Neural crest cell (in vitro differentiated cells): ENCODE measurements around a stretch of chr20.

- PRO-cap, result no peak
These were observed 57.6 kb downstream of the CEBPB start for GRCh38 chr20:50247963-50248875.

DNA sequence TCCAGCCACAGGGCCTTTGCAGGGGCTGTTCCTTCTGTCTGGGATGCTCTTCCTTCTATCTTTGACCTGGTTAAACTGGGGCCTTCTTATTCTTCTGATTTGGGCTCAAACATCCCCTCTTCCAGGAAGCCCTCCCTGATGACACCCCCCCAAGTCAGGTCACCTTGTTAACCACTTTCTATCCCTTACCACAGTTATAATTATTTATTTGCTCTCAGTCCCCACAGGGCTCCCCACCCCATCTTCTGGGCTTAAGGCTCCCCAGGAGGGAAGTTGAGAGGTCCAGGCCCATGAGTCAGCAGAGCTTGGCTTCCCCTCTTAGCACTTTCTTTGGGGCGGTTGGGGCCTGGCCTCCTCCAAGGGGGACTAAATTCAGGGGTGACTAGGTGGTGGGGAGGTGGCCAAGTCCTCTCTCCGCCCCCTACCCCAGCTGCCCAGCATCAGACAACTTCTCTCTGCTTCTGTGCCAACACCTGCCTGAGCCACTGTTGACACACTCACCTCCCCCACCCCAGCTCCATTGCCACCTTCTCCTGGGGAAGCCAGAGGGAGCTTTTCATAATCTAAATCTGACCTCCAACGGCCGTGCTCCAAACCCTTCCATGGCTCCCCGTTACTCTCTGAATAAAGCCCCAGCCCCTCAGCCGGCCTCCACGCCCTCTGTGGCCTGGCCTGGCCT is 70.0 kb downstream of the CEBPB start:
- PRO-cap, result no peak

DNA sequence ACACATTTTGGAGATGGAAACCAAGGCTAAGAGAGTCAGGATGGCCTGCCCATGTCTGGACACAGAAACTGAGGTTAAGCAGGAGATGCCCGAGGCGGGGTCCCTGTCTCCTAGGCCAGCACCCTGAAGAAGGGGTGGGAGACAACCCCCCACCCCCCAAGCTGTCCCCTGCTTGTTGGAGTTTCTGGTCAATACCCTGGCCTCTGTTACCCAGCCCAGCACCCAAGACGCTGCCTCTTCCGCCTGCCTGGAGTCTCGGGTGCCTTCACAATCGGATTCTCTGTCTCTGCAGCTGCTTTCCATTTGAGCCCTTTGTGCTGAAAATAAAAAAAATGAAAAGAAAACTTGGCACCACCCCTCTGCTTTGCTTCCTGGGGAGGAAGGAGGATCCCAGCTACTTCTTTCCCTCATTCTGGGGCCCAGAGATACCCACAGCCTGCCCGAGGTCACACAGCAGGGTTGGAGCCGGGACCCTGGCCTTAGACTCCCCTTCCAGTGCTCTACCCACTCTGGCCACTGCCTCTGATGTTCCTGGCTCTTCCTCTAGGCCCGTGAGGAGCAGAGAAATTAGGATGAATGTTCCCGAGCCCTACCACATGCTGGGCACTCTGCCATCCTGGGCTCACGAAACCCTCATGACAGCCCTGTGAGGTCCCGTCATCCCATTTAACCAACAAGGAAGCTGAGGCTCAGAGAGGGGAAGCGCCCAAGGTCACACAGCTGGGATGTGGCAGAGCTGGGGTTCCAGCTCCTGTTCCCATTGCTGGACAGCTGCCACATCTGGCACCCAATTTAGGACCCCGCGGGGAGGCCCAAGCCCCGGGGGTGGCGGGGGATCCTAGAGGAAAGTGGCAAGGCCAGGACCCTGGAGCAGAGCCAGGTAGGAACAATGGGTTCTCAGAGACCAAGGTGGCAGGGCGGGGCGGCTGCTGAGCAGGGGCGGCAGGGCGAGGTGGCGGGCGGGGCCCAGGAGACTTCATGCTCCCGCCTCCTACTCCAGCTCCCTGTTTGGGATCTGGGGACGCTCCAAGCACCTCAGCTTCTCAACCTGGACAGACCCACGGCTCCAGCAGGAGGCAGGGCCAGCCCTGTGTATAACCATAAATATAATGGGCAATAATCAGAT is 76.5 kb downstream of the CEBPB start:
- PRO-cap, result no peak

DNA sequence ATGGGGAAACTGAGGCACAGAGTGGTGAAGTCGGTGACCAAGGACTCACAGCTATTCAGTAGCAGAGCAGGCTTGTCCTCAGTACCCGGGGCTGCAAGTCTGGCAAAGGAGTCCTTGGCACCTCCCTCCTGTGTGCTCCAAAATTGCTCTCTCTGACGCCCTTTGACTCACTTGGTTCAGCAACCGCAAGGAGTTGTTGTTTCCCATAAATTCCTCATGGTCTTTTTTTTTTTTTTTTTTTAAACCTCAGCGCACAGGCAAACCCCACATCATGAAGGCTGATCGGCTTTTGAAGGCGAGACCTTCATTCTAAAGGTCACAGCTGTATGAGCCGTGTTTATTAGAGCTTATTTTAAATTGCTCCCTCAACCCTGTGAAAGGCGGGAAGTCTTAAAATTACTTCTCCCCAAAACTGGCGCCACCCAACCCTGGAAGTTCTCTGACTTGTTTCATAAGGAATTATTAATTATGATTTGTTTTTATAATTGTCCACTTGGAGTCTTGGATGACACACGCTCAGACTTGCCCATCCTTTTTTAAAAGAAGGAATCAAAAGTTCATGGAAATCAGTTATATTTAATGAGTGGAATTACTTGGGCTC is 143.3 kb downstream of the CEBPB start:
- PRO-cap, result no peak

- PRO-cap, result no peak
These were observed 136.4 kb upstream of the PTPN1 start for GRCh38 chr20:50373636-50374244.

DNA sequence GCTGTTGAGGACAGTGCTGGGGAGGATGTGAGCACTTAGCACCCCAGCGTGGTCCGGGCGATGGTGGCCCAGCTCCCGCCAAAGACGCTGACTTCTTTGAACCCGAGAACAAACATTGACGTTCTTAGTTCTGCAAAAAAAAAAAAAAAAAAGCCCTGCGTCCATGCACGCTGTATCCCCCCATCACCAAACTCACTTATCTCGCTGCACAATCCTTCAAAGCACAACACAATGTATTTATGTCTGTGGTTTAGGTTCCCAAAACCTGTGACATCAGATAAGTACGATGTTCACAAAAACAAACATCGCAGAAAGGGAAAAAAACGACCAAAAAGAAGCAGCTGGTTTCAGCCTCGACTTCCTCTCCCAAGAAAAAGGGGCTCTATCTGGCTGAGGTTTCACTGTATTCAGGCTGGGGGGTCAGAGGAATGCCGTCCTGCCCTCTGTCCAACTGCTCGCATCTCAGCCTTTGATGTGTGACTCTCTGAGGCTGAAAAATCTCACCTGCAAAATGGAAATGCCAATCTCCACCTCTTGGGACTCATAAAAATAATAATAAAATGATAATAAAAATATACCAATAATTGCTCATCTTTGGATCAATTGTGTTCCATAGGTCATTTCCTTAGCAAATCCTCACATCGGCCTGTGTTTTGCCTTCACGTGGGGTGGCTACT is 123.6 kb upstream of the PTPN1 start:
- PRO-cap, result no peak

DNA sequence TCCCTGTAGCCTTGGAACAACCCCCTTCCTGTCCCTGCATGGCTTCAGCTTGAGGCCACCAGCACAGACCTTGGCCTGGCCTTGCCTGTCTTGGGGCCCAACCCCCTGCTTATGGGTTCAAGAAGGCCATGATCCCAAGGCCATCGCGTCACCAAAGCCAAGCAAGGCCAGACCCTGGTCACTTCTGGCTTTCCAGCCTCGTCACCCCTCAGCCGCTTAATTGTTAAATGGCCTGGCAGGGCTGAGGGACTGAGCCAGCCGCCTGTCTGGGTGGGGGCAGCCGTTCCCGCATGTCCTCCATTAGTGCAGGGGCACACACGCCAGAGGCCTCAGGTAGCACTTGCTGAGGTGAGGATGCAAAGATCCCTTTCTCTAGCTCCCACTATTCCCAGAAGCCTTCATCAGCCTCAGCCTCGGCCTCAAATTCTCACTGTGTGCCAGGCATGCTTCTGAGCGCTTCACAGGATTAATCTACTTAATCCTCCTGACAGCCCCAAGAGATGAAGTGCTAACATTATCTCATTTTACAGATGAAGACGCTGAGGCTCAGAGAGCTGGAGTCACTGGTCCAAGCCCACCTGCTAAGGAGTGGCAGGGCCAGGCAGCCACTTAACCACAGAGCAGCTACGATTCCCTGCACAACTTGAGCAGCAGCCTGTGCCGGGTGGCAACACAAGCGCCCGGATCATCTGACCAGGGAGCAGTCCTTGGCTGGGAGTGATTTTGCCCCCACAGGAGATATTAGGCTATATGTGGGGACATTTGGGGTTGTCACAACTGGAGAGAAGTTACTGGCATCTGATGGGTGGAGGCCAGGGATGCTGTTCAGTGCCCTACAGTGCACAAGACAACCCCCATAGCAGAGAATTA is 93.4 kb upstream of the PTPN1 start:
- PRO-cap, result no peak

DNA sequence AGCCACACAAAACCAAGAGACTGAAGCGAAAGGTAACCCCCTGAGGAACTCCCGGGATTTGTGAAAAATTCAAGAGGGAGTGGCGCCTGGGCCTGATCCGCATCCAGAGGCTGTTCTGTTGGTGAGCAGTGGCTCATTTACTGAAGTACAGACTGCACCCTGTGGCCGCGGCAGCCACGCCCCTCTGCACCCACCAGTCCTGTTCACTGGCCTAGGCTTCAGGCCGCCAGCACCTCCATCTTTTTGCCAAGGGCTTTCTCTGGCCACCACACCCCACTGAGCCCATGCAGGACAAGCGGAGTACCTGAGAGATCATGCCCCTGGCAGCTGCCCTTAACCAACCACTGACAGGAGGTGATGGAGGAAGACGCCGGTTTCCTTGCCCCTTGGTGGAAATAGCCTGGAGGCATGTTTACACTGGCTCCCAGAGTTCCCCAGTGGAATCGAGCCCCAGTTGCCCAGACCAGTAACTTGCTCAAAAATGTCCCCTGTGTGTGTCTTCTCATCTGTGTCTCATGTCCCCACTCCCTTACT is 79.0 kb upstream of the PTPN1 start:
- PRO-cap, result no peak

- PRO-cap, result no peak
These were observed 11.2 kb downstream of the PTPN1 start for GRCh38 chr20:50521282-50521790.

DNA sequence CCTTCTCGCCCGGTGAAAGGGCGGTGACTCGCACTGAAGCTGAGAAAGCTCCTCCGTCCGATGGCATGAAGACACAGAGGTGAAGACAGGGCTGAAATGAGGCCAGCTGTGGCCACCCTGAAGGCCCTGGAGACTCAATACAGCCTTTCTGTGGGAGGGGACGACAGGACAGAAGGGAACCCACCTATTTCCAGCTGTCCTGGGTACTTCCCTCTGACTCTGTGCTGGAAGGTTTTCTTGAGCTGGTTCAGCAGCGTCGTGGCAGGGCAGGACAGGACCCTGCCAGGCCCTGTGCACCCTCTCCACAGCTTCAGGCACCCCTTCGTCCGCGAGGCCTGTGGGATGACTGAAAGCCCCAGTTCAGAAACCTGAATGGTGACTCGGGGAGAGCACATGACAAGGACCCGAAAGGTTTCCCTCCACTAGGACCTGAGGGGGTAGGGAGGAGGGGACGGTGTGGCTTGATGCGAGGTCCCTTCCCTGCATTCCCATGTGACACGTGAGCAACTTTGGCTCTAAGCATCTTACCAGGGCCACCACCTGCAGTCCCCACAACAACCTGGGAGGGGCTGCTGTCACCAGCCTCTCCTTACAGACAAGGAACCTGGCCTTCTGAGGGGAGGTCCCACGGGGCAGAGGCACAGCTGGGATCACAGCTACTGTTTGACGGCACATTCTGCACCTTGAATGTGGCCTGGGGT is 84.3 kb downstream of the PTPN1 start:
- PRO-cap, result no peak

GRCh38 chr20:50652579-50652963 is 38.8 kb downstream of the RIPOR3 start:
- PRO-cap, result no peak

- PRO-cap, result no peak
These were observed 17.8 kb downstream of the RIPOR3 start for GRCh38 chr20:50673207-50674300.

- PRO-cap, result no peak
These were observed 1.7 kb upstream of the RIPOR3 start for GRCh38 chr20:50693099-50693328.

DNA sequence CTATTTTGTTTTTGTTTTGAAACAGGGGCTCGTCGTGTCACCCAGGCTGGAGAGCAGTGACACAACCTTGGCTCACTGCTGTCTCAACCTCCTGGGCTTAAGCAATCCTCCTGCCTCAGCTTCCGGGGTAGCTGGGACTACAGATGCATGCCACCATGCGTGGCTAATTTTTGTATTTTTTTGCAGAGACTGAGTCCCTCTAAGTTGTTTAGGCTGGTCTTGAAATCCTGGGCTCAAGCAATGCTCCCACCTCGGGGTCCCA is 19.3 kb upstream of the RIPOR3 start:
- PRO-cap, result no peak

DNA sequence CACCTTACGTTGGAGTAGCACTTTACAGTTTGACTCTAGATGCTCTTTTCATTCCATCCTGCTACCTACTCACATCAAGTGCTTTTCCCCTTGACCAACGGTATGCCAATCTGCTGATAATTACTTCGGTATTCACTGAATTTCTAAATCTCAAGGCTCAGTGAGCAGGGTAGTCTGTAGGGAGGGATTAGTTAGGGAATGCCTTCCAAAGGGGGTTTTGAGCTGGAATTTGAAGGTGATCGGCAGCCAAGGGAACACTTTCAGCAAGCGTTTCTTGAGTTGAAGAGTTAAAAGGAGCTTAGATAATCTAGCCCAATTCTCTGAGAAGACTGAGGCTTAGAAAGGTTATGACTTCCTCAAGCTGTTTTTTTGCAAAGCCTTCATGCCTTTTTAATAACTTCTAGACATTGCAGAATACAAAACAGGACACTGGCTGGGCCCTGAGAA is 1.0 kb downstream of the PARD6B start:
- PRO-cap, result no peak

DNA sequence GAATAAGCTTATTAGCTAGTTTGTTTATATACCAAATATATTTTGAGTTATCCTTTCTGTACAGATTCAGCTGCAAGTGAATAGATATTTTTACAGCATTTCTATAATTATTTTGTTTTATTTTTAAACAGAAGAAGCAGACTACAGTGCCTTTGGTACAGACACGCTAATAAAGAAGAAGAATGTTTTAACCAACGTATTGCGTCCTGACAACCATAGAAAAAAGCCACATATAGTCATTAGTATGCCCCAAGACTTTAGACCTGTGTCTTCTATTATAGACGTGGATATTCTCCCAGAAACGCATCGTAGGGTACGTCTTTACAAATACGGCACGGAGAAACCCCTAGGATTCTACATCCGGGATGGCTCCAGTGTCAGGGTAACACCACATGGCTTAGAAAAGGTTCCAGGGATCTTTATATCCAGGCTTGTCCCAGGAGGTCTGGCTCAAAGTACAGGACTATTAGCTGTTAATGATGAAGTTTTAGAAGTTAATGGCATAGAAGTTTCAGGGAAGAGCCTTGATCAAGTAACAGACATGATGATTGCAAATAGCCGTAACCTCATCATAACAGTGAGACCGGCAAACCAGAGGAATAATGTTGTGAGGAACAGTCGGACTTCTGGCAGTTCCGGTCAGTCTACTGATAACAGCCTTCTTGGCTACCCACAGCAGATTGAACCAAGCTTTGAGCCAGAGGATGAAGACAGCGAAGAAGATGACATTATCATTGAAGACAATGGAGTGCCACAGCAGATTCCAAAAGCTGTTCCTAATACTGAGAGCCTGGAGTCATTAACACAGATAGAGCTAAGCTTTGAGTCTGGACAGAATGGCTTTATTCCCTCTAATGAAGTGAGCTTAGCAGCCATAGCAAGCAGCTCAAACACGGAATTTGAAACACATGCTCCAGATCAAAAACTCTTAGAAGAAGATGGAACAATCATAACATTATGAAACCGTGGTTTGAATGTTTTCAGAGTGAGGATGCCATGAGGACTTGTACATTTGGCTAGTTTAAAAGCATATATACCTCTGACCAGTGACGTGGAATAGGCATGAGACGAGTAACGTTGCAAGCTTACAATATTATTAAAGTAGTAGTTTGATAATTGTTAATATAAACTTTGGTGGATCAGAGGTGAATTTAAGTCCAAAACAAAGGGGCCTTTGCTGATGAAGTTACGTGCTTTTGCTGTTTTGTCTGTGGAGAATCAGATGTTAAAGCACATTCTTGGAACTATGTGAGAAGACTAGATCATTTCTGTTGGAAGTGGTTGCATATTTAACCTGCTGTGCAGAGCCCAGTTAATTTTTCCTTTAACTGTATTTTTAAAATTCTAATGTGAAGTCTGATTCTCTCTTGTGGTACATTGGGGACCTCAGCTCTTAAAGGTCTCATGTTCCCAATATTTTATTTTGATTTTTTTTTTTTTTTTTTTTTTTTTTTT is 18.7 kb downstream of the PARD6B start:
- PRO-cap, result no peak

DNA sequence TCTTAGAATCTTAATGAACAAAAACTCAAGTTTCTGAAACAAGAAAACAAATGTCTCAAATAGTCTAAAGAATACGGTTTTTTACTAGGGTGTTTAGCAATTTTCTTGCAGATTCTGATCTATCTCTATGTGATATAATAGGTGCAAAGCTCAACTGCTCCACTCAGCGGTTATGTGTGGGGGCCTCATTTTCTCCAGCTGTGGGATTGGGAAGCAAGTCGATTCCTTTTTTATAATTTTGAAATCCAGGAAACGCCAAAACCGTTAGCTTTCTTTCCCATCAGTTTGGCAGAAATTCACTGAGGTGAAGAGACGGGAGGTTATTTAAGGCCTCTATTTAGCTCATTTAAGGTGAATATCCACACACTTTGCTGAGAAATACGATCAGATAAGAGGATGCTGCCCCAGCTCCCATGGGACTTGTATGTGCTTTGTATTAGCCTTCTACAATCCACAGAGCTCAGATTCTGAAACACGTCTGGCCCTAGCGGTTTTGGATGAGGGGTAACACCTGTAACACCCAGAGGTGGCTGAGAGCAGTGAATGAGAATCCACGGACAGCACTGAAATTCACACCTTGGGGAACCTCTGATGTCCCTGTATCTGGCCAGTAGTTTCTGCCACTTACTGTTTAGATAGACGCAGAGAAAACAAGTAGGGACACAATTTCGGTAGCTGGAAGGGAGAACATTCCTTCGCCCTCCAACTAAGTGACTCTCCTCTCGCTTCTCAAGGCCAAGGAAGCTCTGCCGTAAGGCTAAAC is 6.6 kb upstream of the BCAS4 start:
- PRO-cap, result no peak

DNA sequence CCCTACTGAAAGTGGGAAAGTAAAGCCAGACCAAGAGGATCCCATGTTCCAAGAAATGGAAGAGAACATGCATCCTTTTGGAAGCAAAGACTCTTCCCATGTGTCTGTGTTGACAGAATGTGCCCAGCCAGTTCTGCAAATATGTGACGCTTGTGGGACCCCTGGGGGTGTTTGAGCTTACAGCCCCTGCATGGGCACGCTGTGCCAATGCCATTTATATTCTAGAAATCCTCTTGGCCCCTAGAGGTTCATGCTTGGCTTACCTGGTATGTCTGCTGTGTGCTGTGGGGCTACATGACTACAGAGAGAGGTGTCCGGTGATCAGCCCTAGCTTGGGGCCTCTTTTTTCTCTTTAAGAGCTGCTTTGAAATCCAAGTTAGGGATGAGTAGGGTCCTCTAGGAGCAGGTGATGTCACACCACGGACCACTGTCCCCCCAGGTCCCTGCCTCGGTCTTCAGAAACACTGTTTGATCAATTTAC is 26.4 kb downstream of the BCAS4 start:
- PRO-cap, result no peak

DNA sequence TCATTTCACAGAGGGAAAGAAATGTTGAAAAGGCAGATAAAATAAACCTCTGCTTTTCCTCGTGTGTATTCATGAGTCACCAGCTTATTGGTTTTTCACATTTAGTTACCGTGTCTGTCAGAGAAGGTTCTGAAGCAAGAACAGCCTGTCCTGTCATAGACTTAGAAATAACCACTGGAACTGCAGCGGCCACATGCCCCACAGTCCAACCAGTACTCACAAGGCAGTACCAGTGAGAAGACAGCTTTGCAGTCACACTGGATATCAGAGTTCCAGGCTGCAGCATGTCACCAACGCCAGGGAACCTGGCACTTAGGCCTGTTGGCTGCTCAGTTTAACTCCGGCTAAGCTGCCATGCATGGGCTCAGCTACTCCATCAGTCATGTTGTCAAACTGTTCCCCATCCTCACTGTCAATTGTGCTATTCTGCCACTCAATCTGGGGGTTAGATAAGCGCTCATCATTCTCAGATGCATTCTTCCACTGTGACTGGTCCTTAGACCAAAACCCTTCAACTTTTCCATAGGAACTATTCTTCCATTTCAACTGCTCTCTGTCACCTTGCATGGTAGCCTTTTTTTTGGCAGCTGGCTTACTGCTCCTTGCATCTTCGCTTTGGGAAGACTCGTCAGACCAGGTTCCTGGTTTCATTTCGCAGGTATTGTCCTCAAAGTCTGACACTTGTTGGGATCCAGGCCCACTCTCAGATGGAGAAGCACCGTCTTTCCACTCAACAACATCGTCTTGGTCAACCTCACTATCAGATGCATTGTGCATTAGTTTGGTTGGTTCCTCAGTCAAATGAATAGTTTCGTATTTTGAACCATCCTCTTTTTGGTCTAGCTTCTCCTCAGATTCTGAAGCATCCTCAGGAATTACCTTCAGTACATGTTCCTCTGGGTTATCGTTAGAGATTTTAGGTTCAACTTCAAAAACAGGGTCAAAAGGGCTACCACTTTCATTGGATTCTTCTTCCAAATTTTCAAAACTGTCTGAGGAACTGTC is 39.8 kb downstream of the ADNP start:
- PRO-cap, result no peak

GRCh38 chr20:50927518-50928406 is 3.5 kb downstream of the ADNP start:
- PRO-cap, result no peak